Measurements from ENCODE around the gene RPL21.

DNA sequence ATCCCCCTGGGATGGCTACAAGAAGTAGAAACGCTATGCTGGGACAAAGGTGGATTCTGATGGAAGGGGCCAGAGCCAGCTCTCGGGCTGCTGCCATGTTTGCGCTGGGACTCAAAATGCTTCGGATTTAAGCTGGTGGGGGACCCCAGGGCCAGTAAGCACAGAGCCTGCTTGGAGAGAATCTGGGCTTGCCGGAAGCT lies 5.4 kb downstream of the ATP12A start:
- PRO-cap: no peak

- PRO-cap: no peak
These were observed 45.5 kb upstream of the CENPJ start for GRCh38 chr13:24968033-24968622.

GRCh38 chr13:25017801-25018307 lies 78.1 kb upstream of the PABPC3 start:
- PRO-cap: no peak

- PRO-cap: no peak
These were observed 48.8 kb upstream of the PABPC3 start for GRCh38 chr13:25046912-25047755.

GRCh38 chr13:25307384-25308216 lies 6.2 kb downstream of the NUP58 start:
- PRO-cap: no peak

GRCh38 chr13:25888049-25888756 lies 163.6 kb downstream of the SHISA2 start:
- PRO-cap: no peak

GRCh38 chr13:25971417-25971827 lies 80.4 kb downstream of the SHISA2 start:
- PRO-cap: no peak

DNA sequence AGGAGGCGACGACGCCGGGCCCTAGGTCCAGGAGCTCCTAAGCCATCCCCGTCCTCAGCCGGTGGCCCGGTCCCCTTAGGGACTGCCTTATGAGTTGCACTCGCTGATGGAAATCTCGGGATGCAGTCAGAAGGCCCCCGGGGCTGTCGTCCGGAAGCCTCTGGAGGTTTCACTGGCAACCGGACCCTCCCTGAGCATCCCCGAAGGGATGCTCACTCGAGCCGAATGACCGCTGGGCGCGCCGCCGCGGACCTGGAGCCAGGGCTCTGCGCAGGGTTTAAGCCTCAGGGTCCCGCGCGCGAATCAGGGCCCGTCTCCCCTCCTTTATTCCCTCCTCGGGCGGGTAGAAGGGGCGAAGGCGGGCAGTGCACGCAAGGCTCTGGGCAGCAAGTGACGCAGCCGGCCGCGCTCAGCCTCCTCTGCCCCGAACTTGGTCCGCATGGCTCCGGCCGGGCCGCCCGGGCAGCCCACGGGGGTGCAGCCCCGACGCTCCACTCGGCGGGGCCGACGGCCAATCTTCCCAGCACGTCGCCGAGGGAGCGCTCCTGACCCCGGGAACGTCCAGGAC lies 612 bp downstream of the SHISA2 start:
- PRO-cap: bidirectional peak, plus-strand start at position 90 of the sequence, minus-strand start outside the sequence; bidirectional peak, plus-strand start at position 415 of the sequence, minus-strand start at position 227 of the sequence

DNA sequence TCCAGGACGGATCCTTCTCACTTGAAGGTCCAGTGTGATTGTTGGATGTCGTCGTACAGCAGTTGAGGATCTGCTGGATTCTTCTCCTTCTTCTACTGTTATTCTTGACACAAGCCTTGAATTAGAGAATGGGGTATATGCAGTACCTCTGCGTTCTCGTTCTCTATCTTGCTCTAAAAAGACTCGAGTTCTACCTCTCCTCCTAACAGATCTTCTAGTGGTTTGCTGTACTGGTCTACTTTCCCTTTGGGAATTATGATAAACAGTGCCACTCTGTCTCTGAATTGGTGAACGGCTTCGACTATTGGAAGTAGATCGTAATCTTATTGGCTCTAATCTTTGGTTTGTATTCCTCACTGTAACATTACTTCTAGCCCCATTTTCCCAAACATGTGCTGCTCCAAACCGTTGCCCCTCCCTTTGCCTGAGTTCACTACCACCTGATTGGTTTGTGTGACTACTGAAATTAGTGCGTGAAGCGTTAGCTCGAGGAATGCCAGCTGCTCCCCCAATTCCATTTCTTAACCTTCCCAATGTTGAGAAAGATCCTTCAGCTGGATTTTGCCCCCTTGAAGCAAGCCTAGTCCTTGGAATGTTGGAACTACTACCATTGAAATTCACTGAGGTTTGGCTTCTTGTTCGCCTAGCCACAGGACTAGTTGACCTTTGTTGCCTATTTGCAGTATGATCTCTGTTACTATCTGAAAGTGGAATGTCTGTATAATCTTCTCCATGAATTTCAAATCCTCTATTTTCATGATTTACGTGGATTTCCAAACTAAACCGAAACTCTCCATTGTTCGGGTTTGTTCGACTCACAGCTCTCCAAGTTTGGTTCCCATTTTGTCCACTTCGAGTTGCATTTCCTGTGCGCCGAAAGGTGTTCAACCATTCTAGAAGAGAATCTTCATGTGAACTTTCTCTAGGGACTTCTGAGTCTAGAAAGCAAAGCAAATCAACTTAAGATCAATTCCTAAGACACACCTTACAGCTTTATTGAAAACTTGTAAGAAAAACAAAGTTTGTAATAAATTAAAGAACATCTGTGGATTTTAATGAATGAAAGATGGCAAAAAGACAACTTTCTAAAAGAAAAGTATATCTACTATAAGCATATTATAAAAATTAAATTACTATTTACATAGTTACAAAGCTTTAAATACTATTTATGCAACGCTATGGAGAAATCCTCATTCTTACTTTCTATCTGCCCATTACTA lies 7.0 kb downstream of the RNF6 start:
- PRO-cap: no peak

DNA sequence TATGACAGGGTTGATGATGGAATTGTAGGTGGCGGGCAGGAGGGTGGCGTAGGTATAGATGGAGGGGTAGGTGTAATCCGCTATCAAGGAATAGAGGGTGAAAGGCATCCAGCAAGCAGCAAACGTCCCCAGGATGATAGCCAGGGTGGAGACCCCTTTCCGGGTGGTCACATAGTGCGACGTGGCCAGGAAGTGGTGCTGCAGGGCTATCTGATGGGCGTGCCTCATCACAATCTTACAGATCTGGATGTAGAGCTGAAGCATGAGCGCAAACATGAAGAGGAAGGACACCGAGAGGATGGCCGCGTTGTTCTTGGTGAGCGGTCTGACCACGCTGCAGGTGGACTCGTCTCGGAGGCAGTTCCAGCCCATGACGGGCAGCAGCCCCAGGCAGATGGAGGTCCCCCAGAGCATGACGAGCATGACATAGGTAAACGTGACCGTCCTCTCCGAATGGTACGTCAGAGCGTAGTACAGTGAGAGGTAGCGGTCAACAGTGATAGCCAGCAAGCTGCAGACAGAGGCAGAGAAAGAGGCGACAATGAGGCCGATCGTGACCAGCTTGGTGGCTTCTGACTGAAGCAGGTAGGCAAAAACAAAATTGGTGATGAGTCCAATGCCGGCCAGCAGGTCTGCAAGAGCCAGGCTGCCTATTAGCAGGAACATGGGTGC lies 1.5 kb downstream of the GPR12 start:
- PRO-cap: no peak

GRCh38 chr13:26951425-26952337 lies 191.1 kb upstream of the GPR12 start:
- PRO-cap: no peak

DNA sequence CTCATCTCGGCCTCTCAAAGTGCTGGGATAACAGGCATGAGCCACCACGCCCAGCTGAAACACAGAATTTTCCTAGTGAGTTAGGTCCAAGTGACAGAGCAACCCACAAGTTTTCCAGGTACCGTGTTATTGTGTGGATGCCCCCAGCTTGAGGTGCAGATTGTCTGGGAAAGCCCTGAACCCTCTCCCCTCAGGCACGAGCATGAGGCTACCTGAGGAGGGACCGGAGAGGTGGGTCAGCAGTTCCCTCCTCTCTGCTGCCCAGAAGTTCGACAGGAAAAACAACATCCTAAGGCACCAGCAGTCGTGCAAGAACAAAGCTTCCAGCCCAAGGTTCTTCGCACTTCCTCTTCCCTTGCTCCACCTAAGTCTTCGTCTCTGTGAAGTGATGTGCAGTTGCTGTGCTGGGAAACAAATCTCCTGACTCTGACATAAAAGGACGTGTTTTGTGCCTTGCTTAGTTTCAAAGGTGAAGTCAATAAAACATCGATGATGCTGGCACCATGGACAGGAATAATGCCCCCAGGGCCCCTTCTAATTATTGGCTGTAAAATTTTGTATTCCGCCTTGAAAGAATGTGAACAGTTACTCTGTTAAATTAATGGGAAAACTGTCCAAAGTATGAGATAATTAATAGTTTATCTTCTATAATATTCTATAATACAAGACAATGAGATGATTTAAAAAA lies 173.3 kb downstream of the USP12 start:
- PRO-cap: no peak

GRCh38 chr13:27130666-27131074 lies 40.9 kb downstream of the USP12 start:
- PRO-cap: no peak

GRCh38 chr13:27251049-27251153 lies 457 bp upstream of the RPL21 start:
- PRO-cap: no peak

DNA sequence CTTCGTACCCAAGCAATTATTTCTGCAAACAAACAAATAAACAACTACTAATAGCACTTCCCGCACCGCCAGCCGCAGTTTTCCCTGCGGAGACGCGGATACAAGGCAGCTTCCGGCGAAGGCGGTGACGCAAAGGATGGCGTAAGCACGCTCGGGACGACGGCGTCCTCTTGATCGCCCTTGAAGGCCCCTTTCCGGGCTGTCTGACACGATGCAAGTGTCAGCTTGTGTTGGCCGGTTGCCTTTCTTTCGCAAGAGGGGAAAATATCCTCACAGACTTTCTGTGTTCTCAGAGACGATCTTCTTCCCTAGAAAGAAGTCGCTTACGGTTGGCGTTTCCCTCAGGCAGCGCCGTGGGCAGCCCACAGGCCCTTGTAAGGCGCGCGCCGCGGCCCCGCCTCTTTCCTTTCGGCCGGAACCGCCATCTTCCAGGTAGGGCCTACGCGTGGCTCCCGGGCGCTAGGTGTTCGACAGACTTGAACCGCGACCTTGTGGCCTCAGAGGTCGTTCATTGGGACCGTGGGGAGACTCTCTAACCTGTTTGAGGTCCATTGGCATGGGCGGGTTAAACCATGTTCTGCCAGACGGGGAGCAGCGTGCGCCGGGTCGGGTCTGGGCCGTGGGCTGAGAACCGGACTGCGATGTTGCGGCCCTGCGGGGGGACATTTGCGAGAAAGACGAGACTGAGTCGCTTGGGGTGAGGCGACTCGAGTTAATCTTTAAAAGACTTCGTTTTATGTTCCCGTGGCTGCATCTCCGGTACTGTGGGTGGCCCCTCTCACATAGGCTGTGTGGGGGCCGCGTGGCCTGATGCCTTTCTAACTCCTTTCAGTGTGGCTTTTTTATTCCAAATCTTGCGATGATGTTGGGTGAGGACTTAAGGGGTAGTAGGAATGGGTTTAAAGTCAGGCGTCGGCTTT lies at the start of gene RPL21:
RPL21 (plus strand) TSS at position 405 of the 920 bp plus-strand sequence.
- PRO-cap: bidirectional peak, plus-strand start at position 405 of the sequence, minus-strand start at position 84 of the sequence

GRCh38 chr13:27258019-27258918 lies 6.9 kb downstream of the RPL21 start:
- PRO-cap: no peak

GRCh38 chr13:27276121-27276592 lies 5.5 kb downstream of the RASL11A start:
- PRO-cap: no peak

GRCh38 chr13:27403305-27403789 lies 21.1 kb upstream of the GTF3A start:
- PRO-cap: no peak

DNA sequence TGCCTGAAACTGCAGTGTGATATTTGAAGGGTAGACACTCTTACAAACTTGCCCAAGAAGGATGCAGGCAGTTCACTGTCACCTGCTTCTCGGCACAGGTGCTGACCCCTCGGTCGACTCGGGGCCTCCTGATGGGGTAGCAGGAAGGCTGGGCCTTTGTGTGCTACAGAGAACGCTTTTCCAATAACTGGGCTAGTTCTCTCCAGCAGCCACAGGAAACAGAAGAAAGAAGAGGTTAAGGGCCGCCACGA lies 5.2 kb upstream of the MTIF3 start:
- PRO-cap: no peak

DNA sequence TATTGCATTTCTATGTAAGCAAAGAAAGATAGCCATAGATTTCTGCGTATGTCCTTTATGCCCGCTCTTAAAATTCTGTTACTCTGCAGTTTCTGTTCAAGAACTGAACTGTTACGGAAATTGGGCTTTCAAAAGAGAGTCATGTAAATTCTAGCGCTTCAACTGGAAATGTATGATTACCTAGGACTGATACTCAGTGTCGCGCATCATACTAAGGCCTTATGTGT lies 5.9 kb upstream of the MTIF3 start:
- PRO-cap: no peak